ENCODE results near the gene EFNB2.

DNA sequence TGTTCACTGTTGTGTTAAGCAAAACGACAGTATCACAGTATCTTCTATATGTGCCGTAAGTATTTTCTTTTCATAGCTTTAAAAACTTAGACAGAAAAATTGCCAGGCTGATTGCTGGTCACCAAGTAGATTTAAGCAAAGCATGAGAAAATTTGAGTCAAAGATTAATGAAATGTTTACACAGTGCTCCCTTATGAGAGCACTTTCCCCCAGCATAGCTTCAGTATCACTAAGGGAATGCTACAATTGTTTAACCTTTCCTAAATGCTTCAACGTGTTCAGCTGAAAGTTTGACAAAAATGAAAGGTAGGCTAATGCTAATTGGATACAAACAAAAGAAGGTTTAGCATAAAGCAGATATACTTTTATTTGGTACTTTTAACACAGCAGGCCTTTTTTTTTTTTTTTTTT, 23.3 kb downstream of the PCCA start:
- RRBS = no CpG with 5 or more reads among the region's 3 CpGs

- RRBS = no CpG with 5 or more reads among the region's 13 CpGs
Observed at GRCh38 chr13:100506174-100506607, 82.4 kb downstream of the GGACT start.

- RRBS = no CpG with 5 or more reads among the region's 1 CpG
Observed at GRCh38 chr13:100877705-100878125, 203.1 kb upstream of the TMTC4 start.

DNA sequence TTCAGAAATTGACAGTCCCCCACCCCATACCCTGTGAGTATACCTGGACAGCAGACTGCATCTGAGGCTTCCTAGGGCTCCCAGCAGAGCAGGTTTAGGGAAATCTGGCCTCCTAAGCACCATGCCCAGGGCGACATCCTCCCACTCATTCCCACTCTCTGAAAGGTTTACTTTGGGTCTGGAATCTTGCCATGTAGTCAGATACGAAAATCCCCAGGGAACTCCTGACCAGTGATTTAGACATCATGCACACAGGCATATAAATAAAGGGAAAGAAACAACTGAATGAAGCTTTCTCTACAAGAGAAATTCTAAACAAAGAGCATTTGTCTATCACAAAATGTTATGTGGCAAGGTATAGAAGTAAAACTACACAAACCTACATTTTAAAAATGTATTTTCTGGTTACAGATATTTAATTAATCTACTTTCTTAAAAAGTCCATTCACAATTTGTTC, 795 bp upstream of the NALCN start:
- RRBS = no CpG with 5 or more reads among the region's 2 CpGs

GRCh38 chr13:101706530-101707298, 210.0 kb downstream of the FGF14 start:
- RRBS = no CpG with 5 or more reads among the region's 7 CpGs

- RRBS = no CpG with 5 or more reads among the region's 4 CpGs
Observed at GRCh38 chr13:101740018-101740217, 176.8 kb downstream of the FGF14 start.

- RRBS = no CpG with 5 or more reads among the region's 2 CpGs
Observed at GRCh38 chr13:101755465-101755975, 161.2 kb downstream of the FGF14 start.

GRCh38 chr13:102012526-102013037, 95.8 kb upstream of the FGF14 start:
- RRBS = no CpG with 5 or more reads among the region's 4 CpGs

DNA sequence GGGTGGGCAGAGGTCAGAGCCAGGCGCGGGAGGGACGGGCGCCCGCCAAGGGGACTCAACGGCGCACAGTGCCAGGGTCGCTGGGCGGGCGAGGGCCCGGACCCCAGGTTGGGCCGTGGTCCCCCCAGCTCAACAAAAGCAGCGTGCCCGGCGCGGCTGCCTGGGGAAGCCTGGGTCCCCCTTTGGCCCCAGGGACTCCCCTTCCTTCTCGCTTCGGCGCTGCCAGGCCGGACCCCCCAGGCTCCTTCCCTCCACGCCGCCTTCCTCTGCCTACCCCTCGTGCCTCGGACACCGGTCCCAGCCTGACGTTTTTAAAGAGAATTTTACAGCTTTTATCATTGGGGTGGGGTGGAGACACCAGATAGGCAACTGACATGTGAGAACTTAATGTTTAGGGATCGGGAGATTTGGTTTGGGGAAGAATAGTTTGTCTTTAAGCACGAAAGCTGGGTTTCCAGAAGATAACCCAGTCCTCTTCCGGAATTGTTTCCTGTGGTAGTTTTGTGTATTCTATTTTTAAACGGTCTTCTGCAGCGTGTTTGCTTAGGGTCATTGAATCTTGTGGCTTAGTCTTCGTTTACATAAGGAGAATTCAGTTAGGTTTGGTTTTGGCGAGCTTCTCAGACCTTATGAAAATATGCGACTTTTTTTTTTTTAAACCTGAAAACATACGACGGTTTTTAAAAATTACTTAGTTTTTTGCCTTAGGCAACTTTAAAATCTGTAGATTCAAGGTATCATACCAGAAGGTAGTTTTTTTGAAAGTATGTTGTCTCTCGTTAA, 740 bp downstream of the TPP2 start:
- RRBS = under 1% methylated on average over 20 of the region's 37 CpGs

- RRBS = no CpG with 5 or more reads among the region's 4 CpGs
Observed at GRCh38 chr13:102680224-102680873, 14.5 kb downstream of the METTL21C start.

DNA sequence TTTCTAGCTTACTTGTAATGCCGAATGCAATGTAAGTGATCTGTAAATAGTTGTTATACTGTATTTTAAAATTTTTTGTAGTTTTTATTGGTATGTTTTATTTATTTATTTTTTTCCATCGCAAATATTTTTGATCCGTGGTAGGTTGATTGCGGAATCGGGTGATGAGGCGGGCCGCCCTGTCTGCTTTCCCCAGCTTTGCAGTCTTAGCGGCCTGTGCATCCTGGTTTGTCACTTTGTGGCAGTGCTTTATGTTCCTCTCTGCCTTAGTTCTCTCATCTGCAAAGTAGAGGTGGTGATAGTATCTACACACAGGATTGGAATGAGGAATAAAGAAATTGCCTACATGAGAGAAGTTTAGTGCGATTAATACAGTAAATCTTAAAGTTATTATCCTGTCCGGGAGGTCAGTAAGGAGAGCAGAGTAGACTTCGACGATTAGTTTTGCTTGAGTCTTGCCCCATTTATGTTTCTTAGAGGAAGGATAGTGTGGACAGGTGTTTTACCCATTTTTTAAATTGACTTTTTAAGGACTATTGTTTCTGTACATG, 890 bp downstream of the ERCC5 start:
- RRBS = no CpG with 5 or more reads among the region's 12 CpGs

GRCh38 chr13:102900104-102900546, 54.3 kb downstream of the ERCC5 start:
- RRBS = no CpG with 5 or more reads among the region's 4 CpGs

DNA sequence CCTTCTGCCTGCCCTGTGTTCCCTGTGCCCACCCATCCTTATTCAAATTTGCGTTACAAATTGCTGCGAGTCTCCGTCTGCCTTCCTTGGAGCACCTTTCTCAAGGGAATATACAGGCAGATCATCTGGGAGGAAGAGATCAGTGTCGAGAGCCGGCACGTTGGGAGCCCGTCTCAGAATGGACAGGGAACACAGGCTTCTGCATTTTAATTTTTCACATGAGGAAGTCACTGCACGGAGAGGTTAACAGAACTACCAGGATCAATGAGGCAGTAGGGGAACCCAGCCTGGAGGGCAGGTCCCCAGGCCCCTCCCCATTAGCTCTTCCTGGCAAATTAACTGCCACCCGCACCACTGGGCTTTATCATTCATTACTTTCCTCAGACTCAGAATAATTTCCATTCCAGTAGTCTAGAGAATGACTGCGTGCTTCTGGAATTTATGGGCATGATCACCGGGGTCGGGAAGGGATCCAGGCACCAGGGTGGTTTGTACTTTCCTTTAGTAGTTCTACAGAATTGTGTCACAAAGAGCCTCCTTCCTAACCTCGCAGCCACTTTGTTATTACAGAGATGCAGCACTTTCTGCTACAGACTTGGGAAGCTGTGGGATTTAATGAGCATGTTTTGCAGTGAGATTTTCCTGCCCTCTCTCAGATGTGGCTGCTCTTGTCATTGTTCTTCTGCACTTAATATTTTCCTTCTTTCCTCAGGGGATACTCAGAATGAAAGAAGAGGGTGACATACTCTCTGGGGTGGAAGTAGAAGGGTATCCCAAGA, 284.8 kb upstream of the SLC10A2 start:
- RRBS = no CpG with 5 or more reads among the region's 13 CpGs

DNA sequence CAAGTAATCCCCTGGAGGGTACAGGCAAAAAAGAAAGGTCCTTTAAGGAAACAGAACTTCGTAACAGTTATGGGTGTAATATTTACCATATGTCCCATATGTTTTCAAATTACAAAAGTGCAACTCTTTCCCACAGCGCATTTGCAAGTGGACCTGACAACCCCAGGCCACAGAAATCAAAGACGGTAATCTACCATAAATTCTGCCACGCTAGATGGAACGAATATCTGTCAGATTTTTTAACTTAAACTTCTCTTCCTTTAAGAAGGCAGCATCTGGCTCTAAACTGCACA, 436.0 kb downstream of the EFNB2 start:
- RRBS = no CpG with 5 or more reads among the region's 5 CpGs

GRCh38 chr13:106475724-106476274, 59.7 kb downstream of the EFNB2 start:
- RRBS = no CpG with 5 or more reads among the region's 6 CpGs

GRCh38 chr13:106481904-106482464, 53.5 kb downstream of the EFNB2 start:
- RRBS = no CpG with 5 or more reads among the region's 4 CpGs

GRCh38 chr13:106530262-106531144, 5.0 kb downstream of the EFNB2 start:
- RRBS = no CpG with 5 or more reads among the region's 15 CpGs

GRCh38 chr13:106531957-106532655, 3.4 kb downstream of the EFNB2 start:
- RRBS = no CpG with 5 or more reads among the region's 12 CpGs

DNA sequence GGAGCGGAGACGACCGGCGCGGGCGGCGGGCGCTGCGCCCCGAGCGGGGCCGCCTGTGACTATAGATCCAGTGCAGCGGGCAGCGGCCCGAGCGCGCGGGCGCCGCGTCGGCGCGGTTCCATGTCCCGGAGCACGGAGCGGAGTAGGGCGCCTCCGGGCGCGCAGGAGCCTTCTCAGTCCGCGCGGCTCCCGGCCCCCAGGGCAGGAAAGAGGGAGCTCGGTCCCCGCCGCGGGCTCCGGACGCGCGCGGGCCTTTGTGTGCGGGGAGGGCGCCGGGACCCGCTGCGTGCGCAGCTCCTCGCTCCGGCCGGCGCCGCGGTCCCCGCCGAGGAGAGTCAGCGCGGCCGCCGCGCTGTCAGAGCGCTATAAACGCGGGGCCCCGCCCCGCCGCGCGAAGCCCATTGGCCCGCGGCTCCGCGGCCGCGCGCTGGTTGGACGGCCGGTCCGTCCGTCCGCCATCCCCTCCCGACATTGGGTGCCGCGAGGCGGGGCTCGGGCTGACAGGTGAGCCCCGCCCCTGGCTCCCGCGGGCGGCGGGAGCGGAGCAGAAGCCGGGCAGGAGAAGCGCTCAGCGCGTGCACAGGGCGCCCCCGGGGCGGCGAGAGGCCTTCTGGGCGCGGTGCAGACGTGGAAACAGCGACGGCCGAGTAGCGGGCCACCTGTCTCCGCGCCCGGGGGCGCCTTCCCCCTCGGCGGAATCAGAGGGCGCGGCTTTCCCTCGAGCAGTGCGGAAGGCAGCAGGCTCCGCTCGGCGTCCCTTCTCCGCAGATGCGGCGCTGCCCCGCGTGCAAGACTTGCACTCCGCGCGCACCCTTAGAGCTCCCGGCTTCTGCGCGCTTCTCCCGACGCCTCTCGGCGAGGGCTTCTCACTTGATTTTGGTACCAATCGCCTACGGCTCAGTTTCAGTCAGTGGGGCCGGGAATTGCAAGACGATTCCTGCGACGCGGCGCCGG, at the start of gene EFNB2:
Gene EFNB2, minus strand, starts transcription at position 340 of the 954 bp plus-strand sequence.
- RRBS = 48% methylated on average over 56 of the region's 146 CpGs

DNA sequence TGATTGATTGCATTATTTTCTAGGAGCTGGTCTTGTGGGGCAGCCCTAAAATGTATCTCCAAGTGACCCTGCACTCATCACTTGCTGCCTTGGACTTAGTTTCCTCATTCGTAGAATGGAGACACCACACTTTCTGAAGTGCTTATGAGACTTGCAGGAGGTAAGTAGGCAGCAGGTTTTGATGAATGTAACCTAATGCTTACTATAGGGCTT, 382 bp upstream of the ARGLU1 start:
- RRBS = no CpG with 5 or more reads among the region's 1 CpG